Measurements from ENCODE around the gene CNNM3.

DNA sequence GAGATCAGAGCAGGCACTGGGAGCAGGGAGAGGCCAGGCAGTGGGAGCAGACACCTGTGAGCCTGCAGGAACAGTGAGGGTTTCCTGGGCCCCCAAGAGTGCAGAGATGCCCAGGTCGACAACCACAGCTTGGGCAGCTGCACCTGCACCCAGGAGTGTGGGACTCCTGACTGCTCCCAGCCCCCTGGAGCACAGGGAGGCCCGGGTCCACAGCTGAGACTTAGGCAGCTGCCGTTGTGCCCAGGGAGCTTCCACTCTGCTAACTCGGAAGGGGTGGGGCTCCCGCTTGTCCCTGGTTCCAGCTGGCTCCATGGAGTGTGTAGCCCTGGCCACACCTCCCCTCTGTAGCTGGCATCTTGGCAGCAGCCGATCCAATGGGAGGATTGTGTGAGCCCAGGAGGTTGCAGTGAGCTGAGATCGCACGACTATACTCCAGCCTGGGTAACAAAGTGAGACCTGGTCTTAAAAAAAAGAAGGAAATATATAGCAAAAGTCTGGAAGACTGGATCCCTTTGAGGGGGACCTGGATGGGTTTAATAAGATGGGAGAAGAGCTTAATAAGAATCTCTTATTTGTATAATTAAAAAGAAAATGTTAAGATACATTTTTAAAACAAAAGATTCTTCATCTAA is 69.4 kb downstream of the NCAPH start:
- PRO-cap, result no peak
- RAMPAGE, long total RNA, 2 experiments, result no peak in any of the 2 experiments

GRCh38 chr2:96413154-96413765 is 77.7 kb downstream of the NCAPH start:
- PRO-cap, result bidirectional peak, plus-strand start at chr2:96413559, minus-strand start at chr2:96413399
- RAMPAGE, long total RNA, 2 experiments, result no peak in any of the 2 experiments

DNA sequence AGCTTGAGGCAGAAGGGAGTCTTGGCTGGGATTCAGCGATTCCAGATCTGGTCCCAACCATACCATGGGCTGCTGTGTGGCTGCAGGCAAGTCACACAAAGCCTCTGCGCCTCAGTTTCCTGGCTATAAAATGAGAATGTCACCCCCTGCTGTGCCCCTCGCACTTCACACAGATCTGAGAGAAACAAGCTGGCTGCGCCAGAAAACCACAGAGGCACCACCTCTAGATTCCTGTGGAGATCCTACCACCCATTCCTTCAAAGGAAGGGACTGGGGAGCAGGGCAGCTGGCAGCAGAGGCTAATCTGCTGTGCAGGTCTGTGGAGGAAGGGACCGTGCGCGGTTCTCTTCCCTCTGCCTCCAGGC is 19.8 kb downstream of the NEURL3 start:
- PRO-cap, result no peak
- RAMPAGE, long total RNA, 2 experiments, result no peak in any of the 2 experiments

DNA sequence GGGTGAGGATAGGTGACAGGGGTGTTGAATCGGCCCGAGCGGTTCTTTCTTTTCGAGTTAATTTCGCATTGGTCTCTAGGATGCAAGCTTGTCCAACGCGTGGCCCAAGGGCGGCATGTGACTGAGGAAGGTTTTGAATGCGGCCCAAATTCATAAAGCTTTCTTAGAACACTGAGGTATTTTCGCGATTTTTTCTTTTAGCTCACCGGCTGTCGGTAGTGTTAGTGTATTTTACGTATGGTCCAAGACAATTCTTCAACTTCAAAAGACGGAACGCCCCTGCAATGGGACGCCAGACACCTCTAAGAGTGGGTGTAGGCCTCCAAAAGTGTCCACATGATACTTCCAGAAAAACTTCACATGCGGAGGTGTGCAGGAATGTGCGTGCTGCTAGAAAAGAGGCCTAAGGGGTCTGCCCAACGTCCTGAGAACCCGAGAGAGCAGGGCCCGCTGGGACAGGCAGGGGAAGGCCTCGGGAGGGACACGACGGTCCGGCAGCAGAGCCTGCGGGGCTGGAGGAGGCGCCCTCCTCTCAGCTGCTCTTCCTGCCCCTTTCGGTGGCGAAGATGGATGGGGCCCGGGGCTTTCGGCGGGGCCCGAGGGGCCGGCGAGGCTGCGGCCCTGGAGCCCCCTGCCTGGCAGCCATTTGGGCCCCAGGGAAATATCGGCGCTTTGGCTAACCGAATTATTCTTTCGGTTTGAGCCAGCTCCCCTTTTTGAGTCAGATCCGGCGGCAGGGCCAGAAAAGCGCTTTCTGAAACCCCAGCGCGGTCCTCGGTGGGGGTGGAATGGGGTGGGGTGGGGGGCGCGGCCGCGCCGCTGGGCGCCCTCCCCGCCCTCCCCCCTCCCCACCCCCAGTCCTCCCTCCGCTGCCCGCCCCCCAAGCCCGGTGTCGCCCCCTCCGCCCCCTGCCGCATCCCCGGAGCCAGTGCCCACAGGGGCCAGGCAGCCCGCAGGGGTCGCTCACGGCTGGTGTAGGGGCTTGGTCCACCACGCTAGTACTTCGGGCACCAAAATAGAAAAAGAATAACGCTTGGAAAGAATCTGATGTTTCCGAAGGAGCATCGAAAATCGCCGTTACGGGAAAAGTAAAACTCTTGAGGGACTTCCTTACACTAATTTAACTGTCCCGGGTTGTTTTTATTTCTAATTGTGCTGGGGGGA is 9.3 kb upstream of the ARID5A start:
- PRO-cap, result bidirectional peak, plus-strand start at position 724 of the sequence, minus-strand start at position 754 of the sequence
- RAMPAGE, long total RNA, 2 experiments, result no peak in any of the 2 experiments

DNA sequence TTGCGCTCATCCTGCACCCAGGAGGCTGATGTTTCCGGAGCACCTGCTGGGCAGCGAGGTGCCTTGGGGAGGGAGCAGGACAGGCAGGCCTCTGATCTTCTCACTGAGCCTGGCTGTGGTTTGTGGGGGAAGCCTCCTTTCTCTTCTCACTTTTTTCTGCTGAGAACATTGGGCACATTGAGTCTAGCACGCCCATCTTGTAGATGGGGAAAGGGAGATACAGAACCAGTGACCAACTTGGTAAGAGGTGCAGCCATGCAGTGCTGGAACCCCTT is 2.4 kb downstream of the ARID5A start:
- PRO-cap, result no peak
- RAMPAGE, long total RNA, 2 experiments, result no peak in any of the 2 experiments

DNA sequence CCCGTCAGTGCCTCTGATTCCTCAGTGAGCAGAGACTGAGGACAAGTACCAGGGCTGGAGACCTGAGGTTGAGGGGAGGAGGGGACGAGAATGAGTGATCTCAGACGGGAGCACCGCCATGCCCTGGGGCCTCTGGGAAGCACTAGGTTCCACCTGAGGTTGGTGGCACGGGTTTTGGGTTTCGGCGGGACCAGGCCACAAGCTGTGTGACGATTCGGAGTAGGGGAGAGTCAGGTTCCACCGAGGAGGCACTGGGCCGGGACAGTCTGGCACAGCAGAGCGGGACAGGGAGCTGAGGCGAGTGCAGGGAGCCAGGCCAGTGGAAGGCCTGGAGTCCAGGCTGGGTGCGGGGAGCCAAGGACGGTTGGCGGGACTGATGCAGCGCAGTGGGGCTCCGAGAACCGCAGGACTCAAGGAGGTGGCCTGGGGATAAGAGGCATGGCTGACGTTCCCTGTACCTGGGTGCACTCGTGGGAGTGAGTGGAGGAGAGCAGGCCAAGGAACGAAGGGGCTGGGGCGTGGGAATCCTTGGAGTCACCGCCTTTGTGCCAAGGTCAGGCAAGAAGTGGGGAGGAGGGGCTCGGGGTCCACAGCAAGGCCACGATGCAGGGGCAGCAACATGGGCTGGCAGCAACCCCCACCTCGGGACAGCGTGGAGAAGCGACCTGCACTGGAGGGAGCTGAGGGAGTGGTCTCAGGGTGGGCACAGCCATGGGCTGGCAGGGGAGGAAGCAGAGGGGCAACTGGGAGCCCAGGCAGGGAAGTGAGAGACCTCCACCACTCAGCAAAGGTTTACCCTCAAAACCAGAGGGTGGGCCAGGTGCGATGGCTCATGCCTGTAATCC is 18.4 kb downstream of the ARID5A start:
- PRO-cap, result no peak
- RAMPAGE, long total RNA, 2 experiments, result no peak in any of the 2 experiments

- PRO-cap, result no peak
- RAMPAGE, long total RNA, 2 experiments, result no peak in any of the 2 experiments
Observed at GRCh38 chr2:96610654-96611276, 27.3 kb downstream of the KANSL3 start.

- PRO-cap, result unidirectional peak, plus-strand start at chr2:96637026
- RAMPAGE, long total RNA, 2 experiments, result start-site peak on the minus strand in 1 of 2 experiments, at chr2:96637125-96637187 at its widest, 65 reads per replicate
Observed at GRCh38 chr2:96636575-96637723, 1.2 kb downstream of the KANSL3 start.

DNA sequence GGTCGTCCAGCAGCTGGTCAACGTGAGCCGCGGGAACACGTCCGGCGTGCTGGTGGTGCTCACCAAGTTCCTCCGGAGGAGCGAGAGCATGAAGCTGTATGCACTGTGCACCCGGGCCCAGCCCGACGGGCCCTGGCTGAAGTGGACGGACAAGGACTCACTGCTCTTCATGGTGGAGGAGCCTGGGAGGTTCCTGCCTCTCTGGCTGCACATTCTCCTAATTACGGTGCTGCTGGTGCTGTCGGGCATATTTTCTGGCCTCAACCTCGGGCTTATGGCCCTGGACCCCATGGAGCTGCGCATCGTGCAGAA is 598 bp downstream of the CNNM4 start:
- PRO-cap, result no peak
- RAMPAGE, long total RNA, 2 experiments, result no peak in any of the 2 experiments

GRCh38 chr2:96801152-96802278 is 14.6 kb upstream of the CNNM3 start:
- PRO-cap, result no peak
- RAMPAGE, long total RNA, 2 experiments, result no peak in any of the 2 experiments

DNA sequence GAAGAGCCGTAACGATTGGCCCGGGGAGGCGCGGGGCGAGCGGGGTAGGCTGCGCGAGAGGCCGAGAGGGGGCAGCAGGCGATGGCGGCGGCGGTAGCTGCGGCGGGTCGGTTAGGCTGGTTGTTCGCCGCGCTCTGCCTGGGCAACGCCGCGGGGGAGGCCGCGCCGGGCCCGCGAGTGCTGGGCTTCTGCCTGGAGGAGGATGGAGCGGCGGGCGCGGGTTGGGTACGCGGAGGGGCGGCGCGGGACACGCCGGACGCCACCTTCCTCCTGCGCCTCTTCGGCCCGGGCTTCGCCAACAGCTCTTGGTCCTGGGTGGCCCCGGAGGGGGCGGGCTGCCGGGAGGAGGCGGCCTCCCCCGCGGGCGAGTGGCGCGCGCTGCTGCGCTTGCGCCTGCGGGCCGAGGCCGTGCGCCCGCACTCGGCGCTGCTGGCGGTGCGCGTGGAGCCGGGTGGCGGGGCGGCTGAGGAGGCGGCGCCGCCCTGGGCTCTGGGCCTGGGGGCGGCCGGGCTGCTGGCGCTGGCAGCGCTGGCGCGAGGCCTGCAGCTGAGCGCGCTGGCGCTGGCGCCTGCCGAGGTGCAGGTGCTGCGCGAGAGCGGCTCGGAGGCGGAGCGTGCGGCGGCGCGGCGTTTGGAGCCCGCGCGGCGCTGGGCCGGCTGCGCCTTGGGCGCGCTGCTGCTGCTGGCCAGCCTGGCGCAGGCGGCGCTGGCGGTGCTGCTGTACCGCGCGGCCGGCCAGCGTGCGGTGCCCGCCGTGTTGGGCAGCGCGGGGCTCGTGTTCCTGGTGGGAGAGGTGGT is at the start of gene CNNM3:
TSS of gene CNNM3 (plus strand) at position 72 of the 797 bp plus-strand sequence.
- PRO-cap, result bidirectional peak, plus-strand start at position 74 of the sequence, minus-strand start outside the sequence; bidirectional peak, plus-strand start at position 419 of the sequence, minus-strand start at position 307 of the sequence
- RAMPAGE, long total RNA, 2 experiments, result no peak in any of the 2 experiments

DNA sequence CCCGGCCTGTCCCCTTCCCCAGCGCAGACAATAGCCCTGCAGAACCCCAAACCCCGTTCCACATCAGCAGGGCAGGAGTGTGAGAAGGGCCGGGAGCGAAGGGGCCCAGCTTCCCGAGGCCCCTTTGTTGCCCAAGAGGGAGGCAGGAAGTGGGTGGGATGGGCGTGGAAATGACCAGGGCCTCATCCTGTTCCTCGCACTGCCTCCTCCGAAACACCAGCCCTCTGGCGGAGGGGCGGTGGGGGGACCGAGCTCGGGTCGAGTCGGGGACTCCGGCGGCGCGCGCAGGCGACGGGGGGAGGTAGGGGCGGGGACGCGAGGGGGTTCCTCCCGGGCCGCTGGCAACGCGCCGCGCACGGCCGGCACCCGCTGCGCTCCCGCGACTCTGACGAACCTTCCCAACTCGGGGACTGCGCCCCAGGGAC is 1.4 kb downstream of the SEMA4C start:
- PRO-cap, result bidirectional peak, plus-strand start at position 233 of the sequence, minus-strand start at position 226 of the sequence; bidirectional peak, plus-strand start at position 356 of the sequence, minus-strand start at position 397 of the sequence
- RAMPAGE, long total RNA, 2 experiments, result no peak in any of the 2 experiments

- PRO-cap, result bidirectional peak, plus-strand start at chr2:96869548, minus-strand start at chr2:96869471
- RAMPAGE, long total RNA, 2 experiments, result start-site peak on the minus strand in 1 of 2 experiments, at chr2:96869384-96869405 at its widest, 11 reads per replicate
Observed at GRCh38 chr2:96868874-96869692, 797 bp downstream of the SEMA4C start.

- PRO-cap, result no peak
- RAMPAGE, long total RNA, 2 experiments, result no peak in any of the 2 experiments
Observed at GRCh38 chr2:96873014-96873971, 3.4 kb upstream of the SEMA4C start.

- PRO-cap, result no peak
- RAMPAGE, long total RNA, 2 experiments, result no peak in any of the 2 experiments
Observed at GRCh38 chr2:96924031-96924705, 54.3 kb upstream of the SEMA4C start.

DNA sequence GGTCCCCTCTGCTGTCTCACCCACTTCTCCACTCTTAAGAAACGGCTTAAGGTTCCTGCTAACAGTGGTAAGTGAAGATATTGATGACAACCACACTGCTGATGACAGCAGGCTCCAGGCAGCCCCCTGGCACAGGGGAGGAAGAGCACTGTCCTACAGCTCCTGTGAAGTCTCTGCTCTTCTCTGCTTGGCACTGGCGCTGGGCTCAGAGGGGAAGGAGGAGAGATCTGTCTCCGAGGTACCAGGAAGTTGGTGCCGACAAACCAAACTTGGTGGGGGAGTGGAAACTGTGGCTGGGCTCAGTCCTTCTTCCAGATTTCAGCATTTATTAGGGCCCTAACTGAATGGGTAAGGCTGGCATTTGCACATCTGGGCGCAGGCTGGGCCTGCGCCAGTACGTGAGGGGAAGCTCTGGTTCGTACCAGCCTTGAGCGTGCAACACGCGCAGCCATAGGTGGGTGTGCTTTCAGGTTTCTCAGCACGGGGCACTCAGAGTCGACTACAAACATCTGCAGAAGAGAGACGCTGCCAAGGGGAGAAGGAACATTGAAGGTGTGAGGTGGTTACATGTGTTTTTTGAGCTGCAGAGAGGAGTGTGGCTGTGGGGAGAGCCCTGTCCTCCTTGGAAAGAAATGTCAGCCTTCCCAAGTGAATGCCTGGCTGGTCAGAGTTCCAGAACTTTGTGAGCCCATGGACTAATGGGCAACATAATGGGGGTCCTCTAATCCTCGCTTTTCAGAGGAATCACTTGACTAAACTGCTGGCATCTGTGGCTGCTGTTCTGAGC is 55.0 kb upstream of the SEMA4C start:
- PRO-cap, result unidirectional peak, minus-strand start at position 195 of the sequence
- RAMPAGE, long total RNA, 2 experiments, result no peak in any of the 2 experiments

- PRO-cap, result no peak
- RAMPAGE, long total RNA, 2 experiments, result no peak in any of the 2 experiments
Observed at GRCh38 chr2:97112202-97112961, 571 bp upstream of the ANKRD36 start.

DNA sequence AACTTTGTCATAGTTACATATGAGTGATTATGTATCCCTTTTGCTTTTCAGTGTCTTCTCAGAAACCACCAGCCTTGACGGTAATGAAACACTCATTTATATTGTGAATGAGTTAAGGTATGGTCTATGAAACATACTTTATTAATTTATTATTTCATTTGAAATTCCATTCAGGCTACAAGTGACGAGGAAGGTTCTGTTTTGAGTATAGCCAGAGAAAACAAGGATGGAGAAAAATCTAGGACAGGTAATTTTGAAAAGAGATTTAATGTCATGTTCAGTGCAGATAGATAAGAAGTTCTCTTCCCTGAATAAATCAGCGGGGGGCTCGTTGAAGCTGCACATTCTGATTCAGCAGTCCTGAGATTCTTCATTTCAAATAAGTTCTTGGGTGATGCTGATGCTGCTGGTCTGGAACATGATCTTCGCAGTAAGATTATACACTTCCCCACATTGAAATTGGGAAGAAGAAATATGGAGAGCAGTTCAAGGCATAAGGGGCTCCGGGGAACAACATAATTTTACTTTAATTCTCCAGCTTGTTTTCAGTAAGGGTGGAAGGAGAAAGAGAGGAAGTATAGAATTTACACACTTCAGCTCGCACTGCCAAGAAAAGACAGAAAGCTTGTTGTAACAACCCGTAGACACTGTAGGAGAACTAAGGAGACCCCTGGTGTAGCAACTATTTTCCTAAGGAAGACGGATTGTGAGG is 80.0 kb downstream of the ANKRD36 start:
- PRO-cap, result no peak
- RAMPAGE, long total RNA, 2 experiments, result no peak in any of the 2 experiments

- PRO-cap, result no peak
- RAMPAGE, long total RNA, 2 experiments, result no peak in any of the 2 experiments
Observed at GRCh38 chr2:97549135-97549895, 40.4 kb downstream of the ANKRD36B start.

DNA sequence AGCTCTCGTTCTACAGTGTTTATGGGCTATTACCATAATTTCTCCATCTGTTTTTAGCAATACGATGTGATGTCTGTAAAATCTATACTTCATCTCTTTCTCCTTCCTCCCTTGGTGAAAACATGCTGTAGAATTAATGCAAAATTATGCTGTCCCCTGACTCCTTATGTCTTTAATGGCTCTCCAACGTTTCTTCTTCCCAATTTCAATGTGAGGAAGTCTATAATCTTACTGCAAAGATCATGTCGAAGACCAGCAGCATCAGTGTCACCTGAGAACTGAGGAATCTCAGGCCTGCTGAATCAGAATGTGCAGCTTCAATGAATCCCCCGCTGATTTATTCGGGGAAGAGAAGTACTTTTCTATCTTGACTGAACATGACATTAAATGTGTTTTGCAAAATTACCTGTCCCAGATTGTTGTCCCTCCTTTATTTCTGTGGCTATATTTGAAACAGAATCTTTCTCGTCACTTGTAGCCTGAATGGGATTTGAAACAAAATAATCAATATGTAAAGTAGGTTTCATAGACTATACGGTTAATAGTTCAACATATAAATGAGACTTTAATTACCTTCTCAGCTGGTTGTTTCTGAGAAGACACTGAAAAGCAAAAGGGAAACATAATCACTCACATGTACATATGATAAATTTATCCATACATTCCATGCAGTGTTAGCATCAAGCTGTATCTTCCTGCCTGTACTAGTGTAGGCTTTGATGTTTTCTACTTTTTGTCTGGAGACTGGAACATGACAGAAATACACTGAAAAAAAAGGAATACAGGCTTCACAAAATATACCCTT is 31.1 kb downstream of the ANKRD36B start:
- PRO-cap, result no peak
- RAMPAGE, long total RNA, 2 experiments, result no peak in any of the 2 experiments

Measured in prostate gland (tissue), 2 donors.